Keratinocyte (primary cell): ENCODE results near the gene RBFOX1.

DNA sequence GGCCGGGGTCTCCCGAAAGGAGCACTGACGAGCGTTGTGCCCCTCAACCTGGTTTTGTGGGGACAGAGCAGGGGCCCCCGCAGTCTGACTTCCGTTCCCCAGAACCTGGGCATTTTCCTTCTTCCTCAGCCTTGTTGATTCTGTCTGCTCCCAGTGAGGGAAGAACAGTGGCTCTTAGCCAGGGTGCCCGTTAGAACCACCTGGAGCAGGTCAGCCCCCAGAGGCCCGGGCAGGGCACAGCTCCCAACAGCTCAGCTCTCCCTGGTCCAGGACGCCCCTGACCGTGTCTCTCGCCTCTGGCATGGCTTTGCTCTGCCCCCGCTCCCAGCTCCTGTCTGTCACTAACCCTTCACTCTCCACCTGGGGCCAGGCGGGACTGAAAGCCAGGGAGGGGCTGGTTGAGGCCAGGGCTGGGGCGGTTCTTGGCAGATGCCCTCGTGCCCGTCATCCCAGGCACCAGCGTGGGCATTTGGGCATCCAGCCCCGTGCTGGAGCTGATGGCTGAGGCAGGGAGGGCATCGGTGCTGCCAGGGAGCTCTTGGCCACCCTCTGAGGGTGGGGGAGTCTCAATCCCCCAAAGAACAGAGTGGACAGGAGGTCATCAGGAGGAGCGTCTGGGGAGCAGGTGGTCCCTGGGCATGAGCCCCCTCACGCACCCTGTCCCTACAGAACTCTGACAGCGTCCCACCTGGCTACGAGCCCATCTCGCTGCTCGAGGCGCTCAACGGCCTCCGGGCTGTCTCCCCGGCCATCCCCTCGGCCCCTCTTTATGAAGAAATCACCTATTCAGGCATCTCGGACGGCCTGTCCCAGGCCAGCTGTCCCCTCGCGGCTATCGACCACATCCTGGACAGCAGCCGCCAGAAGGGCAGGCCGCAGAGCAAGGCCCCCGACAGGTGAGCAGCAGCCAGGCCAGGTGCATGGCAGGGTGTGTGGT, 12.2 kb upstream of the NUDT16L1 start:
CAGE:
- cytosol, long polyA minus RNA, result no peak
- cytosol, long polyA plus RNA, result no peak
- long polyA plus RNA, result no peak
- nucleus, long polyA minus RNA, result no peak
- nucleus, long polyA plus RNA, result no peak

DNA sequence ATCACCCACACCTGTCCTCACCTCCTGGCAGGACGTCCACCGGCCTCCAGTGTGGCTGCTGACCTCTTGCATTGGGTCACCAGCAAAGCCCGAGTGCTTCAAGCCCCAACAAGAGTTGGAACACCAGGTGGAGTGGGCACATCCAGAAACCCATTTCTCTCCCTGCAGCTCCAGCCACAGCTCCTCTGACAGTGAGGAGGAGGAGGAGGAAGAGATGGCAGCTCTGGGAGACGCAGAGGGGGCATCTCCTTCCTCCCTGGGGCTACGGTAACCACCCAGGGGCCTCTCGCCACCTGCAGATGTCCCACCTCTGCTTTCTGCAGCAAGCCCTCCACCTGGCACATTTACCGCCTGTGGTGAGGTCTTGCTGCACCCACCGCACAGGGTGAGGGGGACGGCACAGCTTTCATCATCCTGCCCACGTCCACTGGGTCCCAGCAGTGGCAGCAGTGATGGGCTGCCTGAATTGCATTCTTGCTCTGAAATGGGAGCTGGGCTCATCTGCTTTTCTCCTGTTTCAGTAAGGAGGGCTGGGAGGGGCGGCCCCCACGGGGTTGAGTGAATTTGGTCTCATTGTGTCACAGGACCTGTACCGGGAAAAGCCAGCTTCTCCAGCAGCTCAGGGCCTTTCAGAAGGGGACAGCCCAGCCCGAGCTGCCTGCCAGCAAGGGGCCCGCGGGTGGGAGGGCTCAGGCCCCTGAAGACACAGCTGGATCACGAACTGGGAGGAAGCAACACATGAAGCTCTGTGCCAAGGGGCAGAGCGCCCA, 12.6 kb downstream of the DNAAF8 start:
CAGE:
- cytosol, long polyA minus RNA, result no peak
- cytosol, long polyA plus RNA, result no peak
- long polyA plus RNA, result no peak
- nucleus, long polyA minus RNA, result no peak
- nucleus, long polyA plus RNA, result no peak

DNA sequence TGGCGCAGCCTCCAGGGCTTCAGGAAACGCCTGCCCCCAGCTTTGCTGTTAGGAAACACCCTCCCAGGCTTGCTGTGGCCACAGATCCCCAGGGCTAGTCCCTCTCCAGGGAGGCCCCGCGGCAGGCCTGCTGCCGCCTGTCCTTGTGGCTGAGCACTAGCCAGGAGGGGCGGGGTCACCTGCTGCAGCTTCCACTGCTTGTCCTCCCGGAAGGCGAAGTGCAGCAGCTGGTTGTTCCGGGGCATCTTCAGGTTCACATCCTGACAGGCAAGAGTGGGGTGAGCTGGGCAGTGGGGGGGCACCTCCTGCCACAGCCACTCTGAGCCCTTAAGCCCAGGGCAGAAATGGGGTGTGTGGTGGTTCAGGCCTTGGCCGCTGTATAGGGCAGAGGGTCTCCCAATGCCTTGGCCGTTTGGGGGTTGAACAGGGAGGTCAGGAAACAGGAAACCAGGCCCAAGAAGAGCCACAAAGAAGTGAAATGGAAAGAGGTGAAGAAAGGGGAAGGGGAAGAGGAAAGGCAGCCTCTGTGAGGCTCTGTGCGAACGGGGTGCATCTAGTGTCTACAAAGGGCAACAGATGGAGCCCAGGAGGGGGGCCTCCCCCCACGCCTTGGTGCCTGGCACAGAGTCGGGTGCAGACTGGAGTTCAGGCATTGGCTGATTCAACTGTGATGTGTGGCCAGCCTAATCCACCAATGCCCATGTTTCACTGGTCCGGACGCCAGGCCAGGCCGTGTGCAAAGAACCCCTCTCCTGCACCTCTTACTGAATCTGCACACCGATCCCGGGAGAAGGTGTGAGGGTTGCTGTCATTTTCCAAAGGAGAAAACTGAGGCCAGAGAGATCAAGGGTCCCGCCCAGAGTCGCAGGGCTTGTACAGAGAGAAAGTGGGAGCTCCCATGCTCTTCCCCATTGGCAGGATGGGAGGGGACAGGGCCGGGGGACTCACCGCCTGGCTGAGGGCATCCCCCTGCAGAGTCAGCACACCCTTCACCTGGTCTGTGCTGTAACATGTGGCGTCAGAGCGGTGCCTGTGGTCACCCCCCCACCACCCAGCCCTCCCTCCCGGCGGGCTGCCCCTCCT, 1.8 kb downstream of the ROGDI start:
CAGE:
- cytosol, long polyA minus RNA, result no peak
- cytosol, long polyA plus RNA, result no peak
- long polyA plus RNA, result no peak
- nucleus, long polyA minus RNA, result no peak
- nucleus, long polyA plus RNA, result no peak

GRCh38 chr16:4874595-4875640, 27.6 kb downstream of the UBN1 start:
CAGE:
- cytosol, long polyA minus RNA, result no peak
- cytosol, long polyA plus RNA, result no peak
- long polyA plus RNA, result no peak
- nucleus, long polyA minus RNA, result no peak
- nucleus, long polyA plus RNA, result no peak

DNA sequence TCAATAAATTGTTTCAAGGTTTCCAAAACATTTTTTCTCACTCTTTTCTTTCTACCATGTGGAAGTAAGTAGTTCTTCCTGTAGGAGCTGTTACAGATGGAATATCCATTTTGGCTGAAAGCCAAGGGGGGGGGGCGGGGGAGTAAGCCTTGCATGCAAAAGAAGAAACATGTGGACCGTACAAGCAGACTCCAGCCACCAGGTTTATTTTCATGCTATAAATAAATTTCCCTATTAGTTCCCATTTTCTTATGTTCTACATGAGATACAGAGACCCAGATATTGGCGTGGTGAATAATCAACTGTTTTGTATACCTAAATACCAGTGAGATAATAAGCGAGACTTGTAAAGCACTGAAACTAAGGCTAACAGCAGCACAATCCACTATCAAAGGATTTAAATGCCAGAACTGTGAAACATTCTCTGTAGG, 35.1 kb downstream of the UBN1 start:
CAGE:
- cytosol, long polyA minus RNA, result no peak
- cytosol, long polyA plus RNA, result no peak
- long polyA plus RNA, result no peak
- nucleus, long polyA minus RNA, result no peak
- nucleus, long polyA plus RNA, result no peak

DNA sequence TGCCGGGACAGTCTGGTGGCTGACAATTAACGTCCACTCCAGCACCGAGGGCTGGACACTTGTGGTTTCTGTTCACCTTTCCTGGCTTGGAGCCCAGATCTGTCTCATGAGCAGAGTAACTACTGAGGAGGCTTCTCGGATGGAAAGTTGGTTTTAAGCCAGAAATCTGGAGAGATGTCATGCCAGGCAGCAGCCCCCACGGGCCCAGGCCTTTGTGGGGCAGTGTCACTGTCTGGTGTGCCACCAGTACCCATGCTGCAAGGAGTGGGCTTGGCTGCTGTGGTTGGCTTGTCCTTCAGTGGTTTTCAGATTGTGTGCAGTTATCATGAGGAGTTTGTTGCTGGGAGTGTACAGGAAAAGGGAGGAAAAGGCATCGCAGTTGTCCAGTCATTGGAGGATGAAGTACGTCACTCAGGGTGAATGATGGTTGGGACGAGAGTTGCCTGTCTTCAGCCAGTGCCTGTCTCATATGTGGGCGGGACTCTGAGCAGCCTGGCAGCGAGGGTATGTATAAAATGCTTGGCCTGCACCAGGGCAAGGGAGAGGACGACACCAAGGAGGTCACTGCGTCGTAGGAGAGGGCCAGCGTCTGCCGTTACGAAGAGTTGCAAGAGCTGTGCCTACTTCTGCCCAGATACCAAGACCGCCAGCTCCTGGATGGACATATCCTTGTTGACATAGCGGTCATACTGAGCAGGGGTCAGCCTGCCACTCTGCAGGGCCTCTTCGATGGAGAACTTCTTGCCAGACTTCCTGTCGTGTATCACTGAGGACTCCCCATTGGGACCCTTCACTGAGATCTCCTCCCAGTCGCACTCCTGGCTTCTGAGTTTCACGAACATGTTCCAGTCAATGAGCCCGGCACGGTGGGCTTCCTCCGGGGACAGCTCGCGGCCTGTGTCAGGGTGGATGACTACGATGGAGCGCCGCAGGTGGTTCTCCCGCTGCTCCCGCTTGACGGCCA, 35.8 kb downstream of the UBN1 start:
CAGE:
- cytosol, long polyA minus RNA, result no peak
- cytosol, long polyA plus RNA, result no peak
- long polyA plus RNA, result no peak
- nucleus, long polyA minus RNA, result no peak
- nucleus, long polyA plus RNA, result no peak

GRCh38 chr16:4910713-4910986, 26.3 kb downstream of the PPL start:
CAGE:
- cytosol, long polyA minus RNA, result no peak
- cytosol, long polyA plus RNA, result no peak
- long polyA plus RNA, result no peak
- nucleus, long polyA minus RNA, result no peak
- nucleus, long polyA plus RNA, result no peak

DNA sequence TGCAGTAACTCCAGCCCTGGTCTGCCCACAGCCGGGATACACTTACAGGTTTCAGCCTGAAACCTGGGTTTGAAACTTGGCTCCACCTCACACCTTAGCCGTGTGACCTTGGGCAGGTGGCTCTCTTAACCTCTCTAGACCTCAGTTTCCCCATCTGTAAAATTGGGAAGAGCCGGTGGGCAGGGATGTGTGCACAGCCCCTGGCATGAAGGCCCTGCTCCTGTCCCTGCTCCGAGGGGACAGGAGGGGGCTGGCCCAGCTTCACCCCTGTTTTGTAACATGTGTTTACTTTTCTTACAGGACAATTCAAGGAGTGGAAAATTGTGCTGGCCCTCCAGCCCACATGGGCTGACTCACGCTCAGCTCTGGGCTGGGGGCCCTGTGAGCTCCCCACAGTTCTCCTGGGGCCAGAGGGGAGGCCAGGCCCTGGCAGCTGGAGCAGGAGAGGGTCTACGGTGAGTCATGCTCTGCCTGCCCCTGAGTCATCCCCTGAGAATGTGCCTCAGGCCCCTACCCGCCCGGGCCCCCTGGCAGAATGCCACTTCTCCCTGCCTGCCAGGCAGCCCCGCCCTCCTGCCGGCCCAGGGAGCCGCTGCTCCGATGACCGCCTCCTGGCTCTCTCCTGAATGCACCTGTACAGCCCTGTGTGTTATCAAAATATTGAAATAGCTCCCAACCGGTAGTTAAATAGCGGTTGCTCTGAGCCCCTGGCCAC, 7.7 kb upstream of the PPL start:
CAGE:
- cytosol, long polyA minus RNA, result no peak
- cytosol, long polyA plus RNA, result no peak
- long polyA plus RNA, result no peak
- nucleus, long polyA minus RNA, result no peak
- nucleus, long polyA plus RNA, result no peak

GRCh38 chr16:6018867-6019476, at the start of gene RBFOX1:
Gene RBFOX1, plus strand, starts transcription at chr16:6019024.
CAGE:
- cytosol, long polyA minus RNA, result no peak
- cytosol, long polyA plus RNA, result no peak
- long polyA plus RNA, result no peak
- nucleus, long polyA minus RNA, result no peak
- nucleus, long polyA plus RNA, result no peak

DNA sequence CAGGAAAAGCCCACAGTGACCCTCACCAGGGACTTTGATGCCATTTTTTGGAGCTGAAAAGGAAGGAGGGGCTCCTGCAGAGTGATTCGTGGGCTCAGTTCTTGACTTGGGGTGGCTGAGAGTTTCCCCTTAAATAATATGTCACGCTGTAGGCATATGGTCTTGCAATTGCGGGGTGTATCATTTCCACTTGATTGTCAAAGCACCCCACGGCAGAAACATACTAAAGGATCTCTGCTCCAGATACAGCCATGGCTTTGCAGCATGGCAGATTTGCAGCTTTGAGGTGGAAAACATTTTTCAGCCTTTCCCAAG, 1238.4 kb downstream of the TMEM114 start:
CAGE:
- cytosol, long polyA minus RNA, result no peak
- cytosol, long polyA plus RNA, result no peak
- long polyA plus RNA, result no peak
- nucleus, long polyA minus RNA, result no peak
- nucleus, long polyA plus RNA, result no peak

DNA sequence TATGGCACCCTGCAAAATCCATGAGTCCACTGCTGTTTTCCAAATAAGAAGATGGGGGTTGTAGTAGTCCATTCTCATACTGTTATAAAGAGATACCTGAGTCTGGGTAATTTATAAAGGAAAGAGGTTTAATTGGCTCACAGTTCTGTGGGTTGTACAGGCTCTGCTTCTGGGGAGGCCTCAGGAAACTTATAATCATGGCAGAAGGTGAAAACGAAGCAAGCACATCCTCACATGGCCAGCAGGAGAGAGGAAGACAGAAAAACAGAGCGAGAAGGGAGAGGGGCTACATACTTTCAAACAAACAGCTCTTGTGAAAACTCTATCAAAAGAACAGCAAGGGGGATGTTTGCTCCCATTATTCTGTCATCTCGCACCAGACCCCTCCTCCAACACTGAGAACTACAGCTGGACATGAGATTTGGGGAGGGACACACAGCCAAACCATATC, 1200.5 kb downstream of the TMEM114 start:
CAGE:
- cytosol, long polyA minus RNA, result no peak
- cytosol, long polyA plus RNA, result no peak
- long polyA plus RNA, result no peak
- nucleus, long polyA minus RNA, result no peak
- nucleus, long polyA plus RNA, result no peak

GRCh38 chr16:8089582-8090291, 500.6 kb downstream of the TMEM114 start:
CAGE:
- cytosol, long polyA minus RNA, result no peak
- cytosol, long polyA plus RNA, result no peak
- long polyA plus RNA, result no peak
- nucleus, long polyA minus RNA, result no peak
- nucleus, long polyA plus RNA, result no peak

DNA sequence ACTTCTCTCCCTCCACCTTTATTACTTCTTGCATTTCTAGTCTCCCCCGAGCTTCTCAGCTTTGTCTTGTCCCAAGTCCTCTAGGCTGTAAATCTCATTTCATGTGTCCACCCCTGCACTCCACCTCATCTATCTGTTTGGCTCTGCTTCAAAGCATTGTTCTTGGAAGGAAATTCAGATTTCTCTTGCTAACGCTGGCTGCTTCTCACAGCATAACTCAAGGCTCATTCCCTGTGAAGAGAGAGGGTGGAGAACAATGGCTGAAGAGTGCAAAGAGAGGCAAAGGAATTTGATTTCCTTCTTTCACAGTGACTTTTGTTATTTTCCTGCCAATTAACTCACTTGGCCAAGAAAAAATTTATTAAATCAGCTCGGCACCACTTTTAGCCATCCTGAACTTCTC, 476.5 kb downstream of the TMEM114 start:
CAGE:
- cytosol, long polyA minus RNA, result no peak
- cytosol, long polyA plus RNA, result no peak
- long polyA plus RNA, result no peak
- nucleus, long polyA minus RNA, result no peak
- nucleus, long polyA plus RNA, result no peak

DNA sequence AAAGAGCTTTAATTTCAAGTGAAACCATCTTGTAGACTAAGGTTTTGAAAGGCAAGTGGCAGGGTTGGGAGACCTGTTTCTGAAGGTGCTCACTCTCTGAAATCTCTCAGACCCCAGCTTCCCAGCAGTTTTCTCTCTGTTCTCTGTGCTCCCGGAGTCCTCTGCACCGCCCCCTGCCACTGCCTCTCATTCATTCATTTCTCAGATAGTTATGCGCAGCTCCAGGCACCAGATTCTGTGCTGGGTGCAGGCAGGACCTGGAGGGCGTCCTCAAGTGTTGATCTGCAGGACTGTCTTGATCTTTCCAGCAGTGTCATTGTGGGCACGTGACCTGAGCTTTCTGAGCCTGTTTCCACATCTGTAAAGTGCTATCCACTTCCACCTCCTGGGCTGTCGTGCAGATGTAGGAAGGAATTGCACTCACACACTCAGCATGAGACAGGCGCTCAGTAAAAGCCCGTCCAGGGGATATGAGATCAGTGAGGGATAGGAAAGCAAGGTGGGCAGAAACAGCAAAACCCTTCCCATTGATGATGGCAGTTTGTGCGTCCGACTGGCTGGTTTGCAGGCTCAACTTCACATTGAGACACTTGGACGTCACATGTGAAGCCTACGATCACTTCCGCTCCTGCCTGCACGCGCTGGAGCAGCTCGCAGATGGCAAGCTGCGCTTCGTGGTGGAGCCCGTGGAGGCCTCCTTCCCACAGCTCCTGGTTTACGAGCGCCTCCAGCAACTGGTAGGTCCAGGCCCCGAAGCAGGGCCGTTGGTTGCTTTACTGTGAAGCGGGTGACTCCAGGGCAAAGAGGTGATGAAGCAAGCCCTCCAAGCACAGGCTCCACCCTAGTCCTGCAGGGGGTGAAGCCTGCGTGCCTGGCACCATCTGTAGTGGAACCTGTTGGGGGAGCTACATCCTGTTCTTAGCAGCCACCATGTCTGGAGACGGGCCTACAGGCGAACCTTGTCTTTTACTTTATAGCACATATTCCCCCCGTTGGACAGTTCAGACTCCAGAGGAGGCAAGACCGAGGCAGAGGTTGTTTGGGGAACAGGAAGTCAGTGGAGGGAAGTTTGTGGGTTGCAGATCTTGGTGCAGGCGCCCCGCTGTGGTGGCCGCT, 22.8 kb downstream of the METTL22 start:
CAGE:
- cytosol, long polyA minus RNA, result no peak
- cytosol, long polyA plus RNA, result no peak
- long polyA plus RNA, result no peak
- nucleus, long polyA minus RNA, result no peak
- nucleus, long polyA plus RNA, result no peak

CAGE:
- cytosol, long polyA minus RNA, result no peak
- cytosol, long polyA plus RNA, result no peak
- long polyA plus RNA, result no peak
- nucleus, long polyA minus RNA, result no peak
- nucleus, long polyA plus RNA, result no peak
These were observed 55.5 kb downstream of the TMEM186 start for GRCh38 chr16:8741795-8742455.

DNA sequence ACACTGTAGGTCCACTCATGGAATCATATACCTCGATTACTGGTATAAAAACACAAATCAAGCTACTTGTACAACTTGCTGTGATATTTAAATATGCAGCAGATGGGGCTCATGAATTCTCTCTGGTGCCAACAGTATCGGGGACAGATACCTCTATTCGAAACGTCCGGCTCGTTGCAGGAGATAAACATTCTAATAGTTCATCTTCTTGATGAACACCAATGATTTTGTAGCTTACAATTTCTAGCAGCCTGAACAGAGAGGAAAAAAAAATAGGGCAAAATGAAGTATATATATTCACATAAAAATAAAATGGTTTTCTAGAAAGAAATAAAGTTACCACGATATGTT, 13.3 kb downstream of the LITAFD start:
CAGE:
- cytosol, long polyA minus RNA, result no peak
- cytosol, long polyA plus RNA, result no peak
- long polyA plus RNA, result no peak
- nucleus, long polyA minus RNA, result no peak
- nucleus, long polyA plus RNA, result no peak

CAGE:
- cytosol, long polyA minus RNA, result no peak
- cytosol, long polyA plus RNA, result no peak
- long polyA plus RNA, result no peak
- nucleus, long polyA minus RNA, result no peak
- nucleus, long polyA plus RNA, result no peak
These were observed 21.6 kb downstream of the LITAFD start for GRCh38 chr16:8903743-8904118.

DNA sequence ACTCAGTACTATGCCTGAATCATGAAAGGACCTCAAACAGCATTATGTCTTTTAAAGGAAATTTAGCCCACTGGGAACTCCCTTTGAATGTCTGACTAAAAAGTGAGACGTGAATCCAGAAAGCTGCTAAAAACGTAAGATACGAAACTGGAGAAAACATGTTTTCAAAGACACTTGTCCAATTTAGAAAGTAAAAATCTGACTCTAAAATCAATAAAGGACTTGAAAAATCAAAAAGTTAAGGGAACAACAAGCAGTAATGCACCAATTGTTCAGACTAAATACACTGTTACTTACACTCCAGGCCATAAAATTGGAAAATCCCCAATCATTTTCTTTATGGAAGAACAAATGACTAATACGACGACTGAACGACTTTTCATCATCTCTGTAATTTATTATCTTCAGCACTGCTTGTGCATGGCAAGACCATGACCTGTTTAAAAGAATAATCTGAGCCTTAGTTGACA, 38.7 kb downstream of the LITAFD start:
CAGE:
- cytosol, long polyA minus RNA, result start-site peak on the minus strand centred at position 322 of the sequence, 42 bp wide, 27 reads
- cytosol, long polyA plus RNA, result no peak
- long polyA plus RNA, result no peak
- nucleus, long polyA minus RNA, result no peak
- nucleus, long polyA plus RNA, result no peak

DNA sequence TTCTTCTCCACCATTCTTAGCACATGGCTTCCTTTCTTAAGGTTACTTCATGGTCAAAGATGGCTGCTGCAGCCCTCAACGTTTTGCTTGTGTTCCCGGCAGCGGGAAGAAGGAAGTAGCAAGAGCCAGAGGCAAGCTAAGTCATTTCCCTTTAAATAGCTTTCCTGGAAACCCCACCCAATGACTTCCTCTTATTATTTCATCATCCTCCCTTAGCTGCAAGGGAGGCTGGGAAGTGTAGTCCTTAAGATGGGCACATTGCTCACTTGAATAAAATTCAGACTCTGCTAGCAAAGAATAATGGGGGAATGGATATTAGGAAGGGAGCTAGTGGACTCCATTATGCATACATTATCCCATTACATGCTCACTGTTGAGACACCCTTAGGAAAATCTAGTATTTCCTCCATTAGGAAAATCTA, 12.4 kb upstream of the HAPSTR1 start:
CAGE:
- cytosol, long polyA minus RNA, result no peak
- cytosol, long polyA plus RNA, result no peak
- long polyA plus RNA, result no peak
- nucleus, long polyA minus RNA, result no peak
- nucleus, long polyA plus RNA, result no peak

GRCh38 chr16:9106725-9107533, 15.5 kb downstream of the HAPSTR1 start:
CAGE:
- cytosol, long polyA minus RNA, result no peak
- cytosol, long polyA plus RNA, result no peak
- long polyA plus RNA, result no peak
- nucleus, long polyA minus RNA, result no peak
- nucleus, long polyA plus RNA, result no peak